Transverse colon (tissue), 4 donors: ENCODE measurements around the genes MARK4, FOSB and NOVA2.

GRCh38 chr19:45245918-45246232 is 668 bp upstream of the EXOC3L2 start:
- PRO-cap: unidirectional peak, minus-strand start at chr19:45245983
- RAMPAGE, long total RNA, 4 experiments: no peak in any of the 4 experiments

DNA sequence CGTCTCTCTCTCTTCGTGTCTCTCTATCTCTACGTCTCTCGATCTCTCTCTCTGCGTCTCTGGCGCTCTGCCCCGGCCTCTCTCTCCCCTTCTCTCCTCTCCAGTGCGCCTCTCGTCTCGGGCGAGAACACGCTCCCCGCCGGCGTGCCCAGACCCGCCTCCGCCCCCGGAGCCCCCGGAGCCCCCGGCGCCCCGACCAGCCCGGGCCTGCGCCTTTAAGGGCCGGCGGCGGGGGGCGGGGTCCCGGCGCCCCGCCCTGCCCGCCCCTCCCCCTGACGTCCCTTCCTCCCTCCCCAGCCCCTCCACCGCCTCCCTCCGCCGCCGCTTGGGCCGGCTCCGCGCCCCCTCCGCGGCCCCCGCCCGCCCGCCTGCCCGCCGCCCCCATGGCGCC is at the start of gene MARK4:
TSS of gene MARK4 (plus strand) at position 286 of the 391 bp plus-strand sequence.
- PRO-cap: bidirectional peak, plus-strand start at position 301 of the sequence, minus-strand start outside the sequence
- RAMPAGE, long total RNA, 4 experiments: no peak in any of the 4 experiments

- PRO-cap: no peak
- RAMPAGE, long total RNA, 4 experiments: no peak in any of the 4 experiments
These were observed 16.3 kb downstream of the CKM start for GRCh38 chr19:45306337-45306878.

DNA sequence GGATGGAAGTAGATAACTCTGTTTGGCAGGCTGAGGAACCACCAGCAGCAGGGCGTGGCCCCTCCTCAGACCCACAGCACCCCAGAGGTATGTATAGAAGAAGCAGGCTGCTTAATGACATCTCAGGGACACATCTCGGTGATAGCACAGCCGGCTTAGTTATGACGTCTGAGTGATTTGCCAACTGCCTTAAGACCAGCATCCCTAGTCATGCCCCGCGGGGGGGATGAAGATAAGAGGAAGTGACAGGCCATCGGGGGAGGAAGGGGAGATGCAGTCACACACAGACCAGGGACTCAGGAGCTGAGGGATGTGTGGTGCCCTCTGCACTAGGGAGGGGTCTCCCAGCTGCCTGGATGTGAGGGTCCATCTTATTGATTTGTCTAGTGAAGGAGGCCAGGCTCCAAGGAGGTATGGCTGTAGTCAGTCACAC is 19.1 kb upstream of the ERCC1 start:
- PRO-cap: no peak
- RAMPAGE, long total RNA, 4 experiments: no peak in any of the 4 experiments

- PRO-cap: bidirectional peak, plus-strand start at chr19:45447676, minus-strand start at chr19:45447722; bidirectional peak, plus-strand start at chr19:45447818, minus-strand start at chr19:45447805
- RAMPAGE, long total RNA, 4 experiments: no peak in any of the 4 experiments
These were observed 20.3 kb upstream of the FOSB start for GRCh38 chr19:45447463-45447990.

GRCh38 chr19:45467262-45468102 is at the start of gene FOSB:
TSS of gene FOSB (plus strand) at chr19:45467996.
- PRO-cap: unidirectional peak, plus-strand start at chr19:45467996
- RAMPAGE, long total RNA, 4 experiments: start-site peak on the plus strand in 2 of 4 experiments, at chr19:45467996-45468027 at its widest, 15 to 18 reads per replicate

DNA sequence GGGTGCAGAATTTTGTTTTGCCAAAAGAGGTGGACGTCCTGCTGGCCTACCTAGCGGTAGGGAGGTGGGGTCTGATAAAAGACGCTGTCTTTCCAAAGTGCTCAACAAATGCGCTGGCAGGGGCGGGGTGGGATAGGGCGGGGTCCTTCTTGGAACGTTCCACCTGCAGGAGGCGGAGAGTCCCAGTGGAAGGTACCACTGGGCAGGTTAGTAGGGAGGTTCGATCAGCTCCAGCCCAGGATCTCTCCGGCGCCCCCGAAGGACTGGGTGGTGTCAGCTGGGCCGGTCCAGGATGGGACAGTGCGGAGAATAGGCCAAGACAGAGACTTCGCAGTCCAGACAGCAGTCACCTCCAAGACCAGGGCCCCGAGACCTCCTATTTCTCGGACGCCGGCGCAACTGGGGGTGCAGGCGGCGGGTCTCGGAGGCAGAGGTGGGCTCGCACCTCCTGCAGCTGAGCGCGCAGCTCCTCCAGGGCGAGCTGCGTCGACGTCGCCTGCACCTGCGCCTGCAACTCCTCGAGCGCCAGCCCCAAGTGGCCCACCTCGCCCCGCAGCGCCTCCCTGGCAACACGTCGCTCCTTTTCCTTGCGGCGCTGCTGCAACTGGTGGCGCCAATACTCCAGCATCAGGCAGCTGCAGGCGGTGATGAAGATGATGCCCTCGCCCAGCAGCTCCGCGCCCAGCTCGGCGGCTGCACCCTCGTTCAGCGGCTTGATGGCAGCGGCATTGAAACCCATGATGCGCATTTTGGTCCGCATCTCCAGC is 21.6 kb downstream of the VASP start:
- PRO-cap: unidirectional peak, minus-strand start at position 580 of the sequence
- RAMPAGE, long total RNA, 4 experiments: no peak in any of the 4 experiments

- PRO-cap: no peak
- RAMPAGE, long total RNA, 4 experiments: no peak in any of the 4 experiments
These were observed 3.6 kb downstream of the GPR4 start for GRCh38 chr19:45598174-45599107.

DNA sequence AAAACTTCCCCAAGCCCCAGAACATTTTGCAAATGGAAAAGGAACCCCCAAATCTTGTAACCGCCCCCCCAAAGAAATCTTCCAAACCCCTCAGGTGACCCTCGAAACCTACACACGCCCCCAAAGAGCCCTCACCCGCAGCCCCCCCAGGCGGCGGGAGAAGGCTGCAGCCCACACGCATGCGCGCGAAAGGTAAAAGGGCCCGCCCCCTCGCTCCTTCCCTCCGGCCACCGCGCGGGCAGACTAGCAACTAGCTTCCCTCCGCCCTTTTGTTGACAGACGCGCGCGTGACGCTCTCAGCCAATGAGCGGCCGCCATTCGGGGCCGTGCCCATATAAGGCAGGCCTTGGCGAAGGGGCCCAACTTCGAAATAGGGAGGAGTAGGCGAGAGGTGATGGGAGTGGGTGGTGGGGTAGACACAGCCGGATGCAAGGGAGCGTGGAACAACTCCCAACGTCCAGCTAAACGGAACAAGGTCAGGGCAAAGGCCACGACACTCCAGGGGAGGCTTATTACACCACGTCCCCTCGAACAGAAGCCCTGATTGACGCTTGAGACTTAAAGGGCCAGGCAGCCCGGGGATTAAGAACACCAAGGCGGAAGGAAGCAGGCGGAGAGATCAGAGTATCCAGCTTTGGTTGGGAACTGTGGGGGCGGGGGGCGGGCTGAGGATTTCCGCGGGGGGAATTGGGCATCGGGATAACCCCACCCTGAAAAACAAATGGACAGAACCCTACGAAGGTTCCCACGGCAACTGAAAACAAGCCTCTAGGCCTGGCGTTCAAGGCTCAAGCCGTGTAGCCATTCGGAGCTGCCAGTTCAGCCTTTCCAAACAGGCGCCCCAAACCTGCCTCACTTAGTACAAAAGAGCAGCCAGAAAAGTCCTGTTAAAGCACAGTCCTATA is 13.3 kb downstream of the FBXO46 start:
- PRO-cap: bidirectional peak, plus-strand start at position 569 of the sequence, minus-strand start at position 160 of the sequence
- RAMPAGE, long total RNA, 4 experiments: start-site peak on the minus strand in 2 of 4 experiments, centred at position 181 of the sequence, 18 to 25 reads per replicate

DNA sequence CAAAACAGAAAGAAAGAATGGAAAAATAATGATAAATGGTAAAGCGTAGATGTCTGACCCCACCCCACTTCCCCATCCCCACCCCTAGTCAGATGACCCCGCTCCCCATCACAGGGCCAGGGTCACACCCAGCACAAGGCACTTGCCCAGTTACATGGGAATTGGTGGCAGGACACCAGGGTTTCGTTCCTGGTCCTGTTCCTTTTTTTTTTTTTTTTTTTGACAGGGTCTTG is 9.4 kb downstream of the FBXO46 start:
- PRO-cap: no peak
- RAMPAGE, long total RNA, 4 experiments: no peak in any of the 4 experiments

DNA sequence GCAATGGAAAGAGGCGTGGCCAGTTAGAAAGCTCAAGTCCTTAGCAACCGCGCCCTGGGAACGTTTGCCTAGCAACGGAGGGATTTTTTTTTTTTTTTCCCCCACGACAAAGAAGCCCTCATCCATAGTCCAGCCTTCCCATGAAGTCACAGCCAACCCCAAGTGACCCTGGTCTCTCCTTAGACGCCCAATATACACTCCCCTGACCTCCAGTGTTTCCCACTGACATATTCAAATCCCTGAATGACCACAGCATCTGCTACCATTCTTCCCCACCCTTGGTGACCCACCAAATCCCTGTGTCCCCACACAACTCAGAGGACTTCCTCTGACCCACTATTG is 339 bp upstream of the DMWD start:
- PRO-cap: no peak
- RAMPAGE, long total RNA, 4 experiments: no peak in any of the 4 experiments

- PRO-cap: unidirectional peak, minus-strand start at chr19:45974013
- RAMPAGE, long total RNA, 4 experiments: no peak in any of the 4 experiments
These were observed at the start of gene NOVA2 for GRCh38 chr19:45973268-45974448. TSS of gene NOVA2 (minus strand) at chr19:45973865.

DNA sequence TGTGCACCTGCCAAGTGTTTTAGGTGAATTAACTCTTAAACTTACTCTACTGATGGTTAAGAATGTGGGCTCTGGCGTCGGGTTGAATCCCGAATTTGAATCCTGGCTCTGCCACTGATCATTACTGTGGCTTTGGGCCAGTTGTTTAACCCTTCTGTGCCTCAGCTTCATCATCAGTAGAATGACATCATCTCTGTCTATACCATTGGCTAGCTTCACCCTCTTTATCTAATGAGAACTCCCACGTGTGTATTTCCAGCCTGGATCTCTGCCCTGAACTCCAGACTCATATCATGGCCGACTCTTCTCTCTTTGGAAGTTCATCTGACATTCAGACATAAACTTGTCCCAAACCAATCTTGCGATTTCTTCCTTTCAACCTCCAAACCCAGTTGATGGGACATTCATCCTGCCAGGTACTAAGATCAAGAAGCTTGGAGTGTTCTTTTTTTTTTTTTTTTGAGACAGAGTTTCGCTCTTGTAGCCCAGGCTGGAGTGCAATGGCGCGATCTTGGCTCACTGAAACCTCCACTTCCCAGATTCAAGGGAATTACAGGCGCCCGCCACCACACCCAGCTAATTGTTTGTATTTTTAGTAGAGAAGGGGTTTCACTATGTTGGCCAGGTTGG is 834 bp downstream of the CCDC61 start:
- PRO-cap: no peak
- RAMPAGE, long total RNA, 4 experiments: no peak in any of the 4 experiments

DNA sequence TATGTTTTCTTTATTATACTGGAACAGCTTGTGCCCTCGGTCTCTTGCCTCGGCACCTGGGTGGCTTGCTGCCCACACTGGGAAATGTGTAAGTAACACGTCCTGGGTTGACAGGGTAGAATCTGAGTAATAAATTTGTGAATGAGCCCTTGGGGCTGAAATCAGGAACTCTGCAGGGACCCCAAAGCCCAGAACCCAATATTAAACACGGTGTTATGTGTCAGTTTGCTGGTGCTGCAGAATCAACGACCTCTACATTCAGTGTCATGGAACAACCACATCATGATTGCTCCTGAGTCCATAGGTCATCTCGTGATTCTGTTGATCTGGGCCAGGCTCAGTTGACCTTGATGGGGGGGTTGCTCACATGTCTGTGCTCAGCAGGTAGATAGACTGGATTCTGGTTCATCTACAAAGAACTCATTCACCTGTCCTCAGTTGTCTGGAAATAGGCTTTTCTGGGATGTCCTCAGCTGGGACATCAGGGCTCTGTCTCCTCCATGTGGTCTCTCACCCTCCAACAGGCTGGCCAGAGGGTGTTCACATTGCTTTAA is 39.6 kb upstream of the IGFL1 start:
- PRO-cap: no peak
- RAMPAGE, long total RNA, 4 experiments: no peak in any of the 4 experiments

- PRO-cap: no peak
- RAMPAGE, long total RNA, 4 experiments: no peak in any of the 4 experiments
These were observed 28.1 kb upstream of the IGFL1 start for GRCh38 chr19:46201283-46201974.

DNA sequence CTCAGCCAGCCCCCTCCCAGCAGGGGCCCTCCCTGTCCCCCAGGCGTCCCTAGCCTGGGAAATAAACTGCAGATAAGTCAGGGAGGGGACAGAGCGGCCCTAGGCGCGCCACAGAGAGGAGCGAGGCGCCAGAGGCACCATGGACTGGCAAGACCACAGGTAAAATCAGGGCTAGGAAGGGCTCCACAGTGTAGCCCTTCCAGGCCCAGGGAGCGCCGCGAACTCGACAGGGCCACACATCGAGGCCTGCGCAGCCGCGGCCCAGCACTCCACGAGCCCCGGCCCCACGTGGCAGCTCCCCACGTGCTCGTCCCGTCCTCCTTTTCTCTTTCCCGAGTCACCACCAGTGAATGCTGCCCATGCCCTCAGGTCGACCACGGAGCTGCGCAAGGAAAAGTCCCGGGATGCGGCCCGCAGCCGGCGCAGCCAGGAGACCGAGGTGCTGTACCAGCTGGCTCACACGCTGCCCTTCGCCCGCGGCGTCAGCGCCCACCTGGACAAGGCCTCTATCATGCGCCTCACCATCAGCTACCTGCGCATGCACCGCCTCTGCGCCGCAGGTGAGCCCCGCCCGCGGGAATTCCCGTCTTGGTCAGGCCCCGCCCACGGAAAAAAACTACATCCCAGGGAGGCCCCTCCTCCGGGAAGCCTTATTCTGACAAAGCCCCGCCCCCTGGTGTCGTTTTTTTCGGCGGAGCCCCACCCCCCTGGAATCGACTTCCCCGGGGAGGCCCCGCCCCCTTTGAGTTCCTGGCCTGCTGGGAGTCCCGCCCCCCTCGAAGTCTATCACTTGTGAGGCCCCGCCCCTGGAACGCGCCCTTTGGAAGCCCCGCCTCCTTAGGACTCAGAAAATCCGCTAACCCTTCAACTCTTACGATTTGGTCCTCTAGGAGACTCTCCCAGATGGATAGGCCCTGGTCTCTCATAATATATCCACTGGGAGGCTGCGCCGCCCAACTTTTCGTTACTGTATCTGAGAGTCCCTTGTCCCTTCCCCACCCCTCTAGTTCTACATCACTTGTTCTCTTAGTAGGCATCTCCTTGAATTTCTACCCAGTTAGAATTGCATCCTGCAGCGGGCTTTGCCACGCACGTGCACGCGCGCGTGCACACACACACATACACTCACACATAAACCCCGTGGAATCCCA is 7.1 kb downstream of the HIF3A start:
- PRO-cap: unidirectional peak, minus-strand start at position 534 of the sequence
- RAMPAGE, long total RNA, 4 experiments: start-site peak on the plus strand in 1 of 4 experiments, centred at position 353 of the sequence, 34 reads per replicate; start-site peak on the minus strand in 1 of 4 experiments, centred at position 548 of the sequence, 12 reads per replicate

DNA sequence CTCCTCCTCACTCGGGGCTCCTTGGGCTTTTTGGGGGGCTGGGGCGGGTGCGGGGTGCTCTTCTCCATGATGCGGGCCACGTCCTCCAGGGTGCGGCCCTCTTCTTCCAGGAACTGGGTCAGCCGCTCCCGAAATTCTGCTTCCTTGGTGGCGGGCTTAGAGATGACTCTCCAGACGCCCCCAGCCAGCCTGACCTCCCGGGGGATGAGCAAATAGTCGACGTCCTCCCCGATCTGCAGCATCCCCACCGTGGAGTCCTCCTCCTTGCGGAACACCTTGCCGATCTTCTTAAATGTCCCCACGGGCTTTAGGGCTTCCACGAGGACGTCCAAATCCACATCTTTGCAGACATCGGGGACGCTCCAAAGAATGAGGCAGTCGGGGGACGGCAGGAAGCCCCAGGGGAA is 792 bp downstream of the CCDC8 start:
- PRO-cap: no peak
- RAMPAGE, long total RNA, 4 experiments: no peak in any of the 4 experiments

- PRO-cap: unidirectional peak, minus-strand start at chr19:46416501
- RAMPAGE, long total RNA, 4 experiments: no peak in any of the 4 experiments
These were observed 2.8 kb upstream of the CCDC8 start for GRCh38 chr19:46415766-46416966.

GRCh38 chr19:46426548-46427155 is 2.1 kb downstream of the PNMA8C start:
- PRO-cap: no peak
- RAMPAGE, long total RNA, 4 experiments: no peak in any of the 4 experiments

- PRO-cap: no peak
- RAMPAGE, long total RNA, 4 experiments: no peak in any of the 4 experiments
These were observed 9.6 kb upstream of the PNMA8A start for GRCh38 chr19:46480852-46481500.